Non-pigmented ciliary epithelial cell (primary cell): ENCODE data around the gene FGGY.

- RRBS, result no CpG with 5 or more reads among the region's 9 CpGs
Observed at GRCh38 chr1:58899647-58900344, 115.9 kb upstream of the JUN start.

GRCh38 chr1:59046673-59047135 is 250.2 kb upstream of the FGGY start:
- RRBS, result no CpG with 5 or more reads among the region's 2 CpGs

GRCh38 chr1:59061781-59062454 is 235.0 kb upstream of the FGGY start:
- RRBS, result no CpG with 5 or more reads among the region's 3 CpGs

DNA sequence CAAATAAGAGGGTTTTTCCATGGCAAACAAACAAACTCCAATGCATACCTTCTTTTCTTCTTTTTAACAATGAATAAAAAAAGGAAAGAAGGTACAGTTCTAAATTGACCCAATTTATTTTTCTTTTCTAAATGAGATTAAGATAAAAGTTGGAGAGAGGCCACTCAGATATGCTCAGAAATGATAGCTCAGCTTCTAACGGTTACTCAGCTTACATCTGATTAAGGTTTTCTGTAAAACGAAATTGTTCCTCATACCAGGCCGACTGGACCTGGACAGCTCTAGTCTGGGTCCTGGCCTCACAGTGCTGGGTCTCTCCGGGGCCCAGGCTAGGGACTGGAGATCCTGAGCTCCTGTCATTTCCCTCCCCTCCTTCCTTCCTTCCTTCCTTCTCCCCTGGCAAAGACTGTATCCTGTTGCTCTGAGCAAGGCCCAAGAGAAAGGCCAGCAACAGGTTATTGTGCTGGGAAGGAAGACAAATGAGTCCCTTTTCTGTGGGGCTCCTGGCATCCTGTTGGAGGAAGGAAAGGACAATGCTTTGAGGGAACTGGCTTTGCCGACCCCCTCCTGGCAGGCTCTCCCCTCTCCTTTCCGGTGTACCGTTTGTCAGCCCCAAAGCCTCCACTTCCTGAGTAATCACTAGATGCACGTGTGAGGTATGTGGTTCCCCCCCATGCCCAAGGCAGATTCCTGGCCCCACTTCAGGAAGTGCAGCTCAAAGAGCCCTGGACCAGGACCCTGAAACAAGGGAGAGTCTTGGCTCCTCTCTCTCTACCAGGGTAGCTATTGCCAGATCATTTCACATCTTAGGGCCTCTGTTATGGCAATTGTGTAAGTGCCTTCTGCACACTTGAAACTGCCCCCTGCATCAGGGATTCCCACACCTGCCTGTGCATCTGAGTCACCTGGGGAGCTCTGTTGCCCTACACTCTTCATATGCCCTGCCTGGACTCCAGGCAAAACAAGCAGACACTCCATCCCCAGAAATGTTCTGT is 212.8 kb upstream of the FGGY start:
- RRBS, result no CpG with 5 or more reads among the region's 8 CpGs

- RRBS, result no CpG with 5 or more reads among the region's 2 CpGs
Observed at GRCh38 chr1:59292573-59293114, 4.2 kb upstream of the FGGY start.

DNA sequence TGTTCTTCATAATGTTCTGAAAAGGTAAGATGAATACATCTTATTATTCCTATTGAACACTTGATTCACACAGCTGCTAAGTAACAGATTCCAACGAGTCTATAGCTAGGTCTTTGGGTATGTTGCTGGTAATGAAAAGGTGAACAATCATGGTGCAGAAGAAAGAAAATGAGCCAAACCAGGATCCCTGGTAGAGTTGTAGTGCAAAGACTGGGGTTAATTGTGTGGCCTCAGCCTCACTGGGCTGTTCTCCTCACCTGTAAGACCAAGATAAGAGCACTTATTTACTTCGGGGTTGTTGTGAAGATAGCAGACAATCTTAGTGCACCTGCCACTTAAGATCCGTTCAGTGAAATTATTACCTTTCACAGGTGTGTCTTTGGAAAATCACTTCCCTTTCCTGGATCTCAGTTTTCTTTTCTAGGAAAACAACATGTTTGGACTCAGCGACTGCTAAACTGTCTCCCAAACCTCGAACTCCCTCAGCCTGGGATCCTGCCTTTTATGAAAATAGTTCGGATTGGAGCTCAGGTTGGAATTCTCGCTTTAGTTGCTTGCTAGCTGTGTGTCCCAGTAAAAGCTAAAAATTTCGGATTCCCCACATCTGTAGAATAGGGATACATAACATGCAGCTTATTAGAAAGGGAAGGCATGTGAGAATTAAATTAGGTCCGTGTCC is 1.2 kb upstream of the FGGY start:
- RRBS, result no CpG with 5 or more reads among the region's 9 CpGs

DNA sequence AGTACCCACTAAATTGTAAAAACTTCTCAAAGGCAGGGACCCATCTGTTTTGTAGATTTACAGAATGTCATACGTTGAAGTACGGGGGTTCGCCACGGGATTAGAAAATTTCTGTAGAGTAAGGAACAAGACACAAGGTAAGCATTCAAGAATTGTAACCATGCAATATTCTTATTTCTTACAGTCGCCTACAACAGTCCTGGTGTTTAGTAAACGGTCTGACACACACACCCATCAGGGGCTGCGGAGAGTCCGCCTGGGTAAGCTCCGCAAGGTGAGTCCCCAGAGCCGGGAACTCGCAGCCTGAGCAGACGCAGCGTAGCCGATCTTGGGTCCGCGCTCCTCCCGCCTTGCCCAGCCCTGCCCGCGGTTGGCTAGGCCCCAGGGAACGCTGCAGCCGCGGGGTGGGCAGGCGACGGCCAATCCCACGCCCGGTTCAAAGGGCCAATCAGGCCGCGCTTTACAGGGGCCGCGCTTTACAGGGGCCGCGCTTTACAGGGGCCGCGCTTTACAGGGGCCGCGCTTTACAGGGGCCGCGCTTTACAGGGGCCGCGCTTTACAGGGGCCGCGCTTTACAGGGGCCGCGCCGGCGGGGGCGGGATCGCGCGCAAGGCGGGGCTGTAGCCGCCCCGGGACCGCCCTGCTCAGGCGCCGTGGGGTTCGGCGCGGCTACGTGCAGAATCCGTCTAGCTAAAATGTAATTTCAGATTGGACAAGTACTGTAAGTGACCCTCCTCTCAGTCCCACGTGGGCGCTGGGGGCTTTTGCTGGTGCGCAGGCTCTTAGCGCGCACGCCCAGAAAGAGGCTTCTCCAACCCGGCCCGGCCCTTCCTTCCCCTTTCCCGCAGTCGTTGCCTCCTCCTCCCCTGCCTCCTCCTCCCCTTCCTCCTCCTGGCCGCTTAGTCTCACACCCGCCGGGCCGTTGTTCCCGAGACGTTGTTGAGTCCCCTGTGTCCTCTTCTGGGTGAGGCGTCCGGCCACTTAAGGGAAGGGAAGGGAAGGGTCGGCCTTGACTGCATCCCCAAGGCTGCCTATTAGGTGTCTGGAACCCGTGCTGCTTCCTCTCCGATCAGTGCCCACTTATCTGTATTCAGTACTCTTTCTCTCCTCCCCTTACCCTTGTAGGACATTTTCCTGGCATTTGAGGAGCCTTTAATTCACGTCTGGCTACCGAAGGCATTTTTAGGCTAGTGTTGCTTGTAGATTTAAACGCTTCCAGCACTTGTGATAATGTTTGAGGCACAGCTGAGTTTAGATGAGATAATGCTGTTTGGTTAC is at the start of gene FGGY:
Gene FGGY (plus strand): TSS at position 908 of the 1,278 bp plus-strand sequence.
- RRBS, result 2% methylated on average over 17 of the region's 85 CpGs

GRCh38 chr1:59370029-59370454 is 73.1 kb downstream of the FGGY start:
- RRBS, result no CpG with 5 or more reads among the region's 10 CpGs

DNA sequence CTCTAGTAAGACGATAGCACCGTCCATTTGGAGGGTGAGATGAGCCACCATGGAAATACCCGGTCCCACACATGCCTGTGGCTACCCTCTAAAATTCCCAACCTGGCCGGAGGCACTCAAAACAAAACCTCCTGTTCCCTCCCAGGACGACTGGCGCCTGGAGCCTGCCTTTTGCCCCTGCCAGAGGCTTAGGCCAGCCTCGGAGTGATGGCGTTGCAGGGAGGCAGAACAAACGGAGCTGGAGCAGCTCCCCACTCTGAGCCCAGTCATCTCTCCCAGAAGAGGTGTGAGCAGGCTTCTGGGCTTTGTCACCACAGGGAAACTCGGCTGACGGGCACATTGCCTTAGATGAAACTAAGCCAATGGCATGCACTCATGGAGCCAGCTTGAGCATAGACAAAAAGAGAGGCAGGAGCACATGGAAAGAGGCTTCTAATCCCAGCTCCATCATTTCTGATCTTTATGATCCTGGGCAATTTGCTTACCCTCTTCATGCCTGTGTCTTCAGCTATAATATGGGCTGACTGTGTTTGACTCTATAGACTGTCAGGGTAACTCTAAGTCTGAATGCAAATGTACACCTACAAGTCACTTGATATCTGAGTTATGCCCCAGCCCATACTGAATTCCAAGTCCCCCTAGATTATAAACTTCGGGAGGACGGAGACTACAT is 213.6 kb upstream of the HOOK1 start:
- RRBS, result no CpG with 5 or more reads among the region's 13 CpGs

DNA sequence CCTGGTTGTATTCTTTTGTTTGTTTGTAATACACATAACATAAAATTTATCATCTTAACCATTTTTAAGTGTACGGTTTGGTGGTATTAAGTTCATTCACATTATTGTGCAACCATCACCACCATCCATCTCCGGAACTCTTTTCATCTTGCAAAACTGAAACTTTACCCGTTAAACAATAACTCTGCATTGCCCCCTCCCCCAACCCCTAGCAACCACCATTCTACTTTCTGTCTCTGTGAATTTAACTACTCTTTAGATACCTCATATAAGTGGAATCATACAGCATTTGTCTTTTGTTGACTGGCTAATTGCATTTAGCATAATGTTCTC is 117.6 kb upstream of the HOOK1 start:
- RRBS, result no CpG with 5 or more reads among the region's 3 CpGs

DNA sequence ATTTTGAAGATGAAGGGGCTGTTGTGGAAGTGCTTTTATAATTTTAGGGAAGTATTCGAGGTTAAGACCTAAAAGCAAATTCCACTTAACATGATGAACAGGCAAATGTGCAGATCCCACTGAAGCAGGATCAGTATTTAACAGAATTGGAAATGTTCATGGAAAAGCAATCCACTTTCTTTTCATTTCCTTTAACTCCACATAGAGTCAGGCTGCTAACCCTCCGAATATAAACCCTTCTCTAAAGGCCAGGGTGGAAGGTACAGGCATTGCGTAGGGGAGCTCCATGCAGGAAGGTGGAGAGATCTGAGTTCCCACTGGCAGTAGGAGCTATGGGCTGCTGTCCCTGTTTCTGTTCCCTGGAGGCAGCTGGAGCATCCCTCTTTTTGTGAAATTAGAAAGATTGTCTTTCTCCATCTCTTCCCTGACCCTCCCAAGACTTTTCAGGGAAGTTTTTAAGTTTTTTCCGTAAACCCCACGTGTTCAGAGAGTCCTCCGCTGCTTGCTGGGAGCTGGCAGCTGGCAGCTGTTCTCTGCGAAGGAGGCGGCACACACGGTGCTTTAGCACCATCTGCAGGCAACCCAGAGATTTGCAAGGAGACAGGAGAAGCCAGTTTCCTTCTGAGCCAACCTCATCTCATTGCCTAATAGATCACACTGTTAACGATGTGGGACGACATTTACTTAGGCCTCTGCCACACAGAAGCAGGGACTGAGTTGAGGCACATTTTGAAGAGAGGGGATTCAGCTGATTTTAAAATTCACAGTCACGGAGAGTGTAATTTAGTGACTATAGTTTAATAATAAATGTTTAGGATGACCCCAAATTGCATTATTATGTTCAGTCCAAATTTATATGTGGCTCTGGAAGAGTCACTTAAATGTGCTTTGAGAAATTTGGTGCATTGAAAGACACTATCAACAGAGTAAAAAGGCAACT is 55.4 kb upstream of the HOOK1 start:
- RRBS, result no CpG with 5 or more reads among the region's 12 CpGs

DNA sequence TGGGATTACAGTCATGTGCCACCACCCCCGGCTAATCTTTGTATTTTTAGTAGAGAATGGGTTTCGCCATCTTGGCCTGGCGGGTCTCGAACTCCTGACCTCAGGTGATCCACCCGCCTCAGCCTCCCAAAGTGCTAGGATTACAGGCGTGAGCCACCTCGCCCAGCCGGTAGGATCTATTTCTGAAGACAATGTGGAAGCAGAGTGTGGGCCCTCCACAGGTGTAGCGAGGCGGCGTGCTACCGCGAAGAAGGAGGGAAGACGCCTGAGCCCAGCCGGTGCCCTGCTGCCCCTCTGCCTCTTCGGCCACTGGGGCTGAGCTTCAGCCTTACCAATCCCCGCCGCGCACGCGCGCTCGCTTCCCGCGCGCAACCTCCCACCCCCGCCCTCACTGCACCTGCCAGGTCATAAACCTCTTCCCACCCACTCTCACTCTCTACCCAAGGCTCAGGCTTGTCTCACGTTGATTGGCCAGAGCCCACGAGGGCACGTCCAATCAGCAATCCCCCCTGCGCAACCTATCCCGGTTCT is 495 bp upstream of the HOOK1 start:
- RRBS, result 10% methylated on average over 2 of the region's 32 CpGs

GRCh38 chr1:60149335-60149566 is 75.7 kb upstream of the C1orf87 start:
- RRBS, result no CpG with 5 or more reads among the region's 2 CpGs

DNA sequence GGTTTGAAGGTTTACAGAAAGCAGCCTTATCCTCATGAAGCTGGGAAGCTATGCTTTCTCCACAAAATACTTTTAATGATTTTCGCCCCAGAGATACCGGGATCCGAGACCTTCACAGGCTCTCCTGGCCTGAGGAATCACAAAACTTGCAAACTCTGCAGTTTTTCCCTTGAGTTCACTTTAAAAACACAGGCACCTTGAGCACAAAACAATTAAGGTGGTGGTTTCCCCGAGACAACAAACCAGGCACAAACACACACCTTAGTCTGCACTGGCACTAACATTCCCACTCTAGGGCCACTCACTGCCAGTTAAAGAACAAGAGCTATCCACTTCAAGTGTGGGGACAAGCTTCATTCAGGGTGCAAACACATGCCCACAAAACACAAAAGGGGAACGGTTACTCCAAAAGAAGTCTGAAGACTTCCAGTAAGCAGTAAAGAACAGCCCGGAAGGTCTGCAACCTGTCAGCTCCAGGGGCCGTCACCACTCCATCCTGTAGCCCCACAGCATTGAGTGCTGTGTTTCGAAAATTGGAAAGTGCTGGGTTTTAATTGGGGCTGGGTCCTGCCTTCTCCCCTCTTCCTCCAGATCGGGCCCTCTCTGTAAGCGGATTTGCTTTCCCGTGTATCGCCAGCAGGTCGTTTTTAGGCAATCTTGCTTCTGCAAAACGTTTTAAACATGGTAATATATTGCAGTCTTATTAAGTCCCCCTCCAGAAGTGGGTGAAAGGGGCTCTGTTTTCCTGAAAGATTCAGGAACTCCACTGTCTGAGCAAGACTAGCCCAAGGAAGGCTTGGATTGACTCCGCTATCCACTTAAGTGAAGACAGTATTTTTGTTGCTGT is 29.5 kb upstream of the NFIA start:
- RRBS, result no CpG with 5 or more reads among the region's 15 CpGs

DNA sequence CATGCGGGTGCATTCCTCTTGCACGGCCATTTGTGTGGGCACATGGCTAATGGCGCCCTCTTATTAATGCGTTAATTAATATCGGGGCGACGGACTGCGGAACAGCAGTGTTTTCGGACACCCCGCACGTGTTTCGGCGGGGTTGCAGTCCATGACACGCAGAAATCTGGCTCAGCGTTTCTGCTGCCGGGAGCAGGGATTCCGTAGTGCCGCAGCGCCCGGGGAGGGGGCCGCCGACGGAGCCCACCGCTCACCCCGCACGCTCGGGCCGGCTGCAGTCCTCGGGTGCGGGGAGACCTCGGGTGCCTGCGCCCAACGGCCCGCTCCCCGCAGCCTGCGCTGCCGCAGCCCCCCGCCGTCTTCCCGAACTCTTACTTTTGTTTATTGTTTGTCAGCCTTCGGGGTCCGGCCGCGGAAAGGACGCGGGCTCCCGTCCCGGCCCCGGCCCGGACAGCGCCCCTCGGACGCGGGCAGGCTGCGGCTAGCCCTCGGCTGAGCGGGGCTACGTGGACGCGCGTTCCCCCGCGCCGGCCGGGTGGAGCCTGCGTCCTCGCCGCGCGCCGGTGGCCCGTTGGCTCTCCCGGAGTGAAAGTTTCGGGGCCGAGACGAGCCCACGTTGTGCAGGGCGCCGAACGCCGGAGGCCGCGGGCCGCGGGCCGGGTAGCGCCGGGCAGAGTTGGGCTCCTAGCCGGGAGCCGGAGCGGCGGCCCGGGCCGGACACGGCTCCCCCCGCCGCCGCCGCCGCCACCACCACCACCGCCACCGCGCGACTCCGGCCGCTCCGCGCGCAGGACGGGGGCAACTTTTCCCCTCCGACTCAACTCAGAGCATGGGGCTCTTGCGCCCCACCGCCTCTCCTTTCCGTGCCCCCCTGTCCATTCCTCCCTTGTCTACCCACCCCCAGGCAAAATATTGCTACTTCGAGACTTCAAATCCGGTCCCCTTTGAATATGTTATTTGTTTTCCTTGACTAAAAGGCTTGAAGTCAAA is 963 bp downstream of the NFIA start:
- RRBS, result 1% methylated on average over 39 of the region's 116 CpGs

- RRBS, result no CpG with 5 or more reads among the region's 11 CpGs
Observed at GRCh38 chr1:61090430-61090869, 8.1 kb downstream of the NFIA start.

DNA sequence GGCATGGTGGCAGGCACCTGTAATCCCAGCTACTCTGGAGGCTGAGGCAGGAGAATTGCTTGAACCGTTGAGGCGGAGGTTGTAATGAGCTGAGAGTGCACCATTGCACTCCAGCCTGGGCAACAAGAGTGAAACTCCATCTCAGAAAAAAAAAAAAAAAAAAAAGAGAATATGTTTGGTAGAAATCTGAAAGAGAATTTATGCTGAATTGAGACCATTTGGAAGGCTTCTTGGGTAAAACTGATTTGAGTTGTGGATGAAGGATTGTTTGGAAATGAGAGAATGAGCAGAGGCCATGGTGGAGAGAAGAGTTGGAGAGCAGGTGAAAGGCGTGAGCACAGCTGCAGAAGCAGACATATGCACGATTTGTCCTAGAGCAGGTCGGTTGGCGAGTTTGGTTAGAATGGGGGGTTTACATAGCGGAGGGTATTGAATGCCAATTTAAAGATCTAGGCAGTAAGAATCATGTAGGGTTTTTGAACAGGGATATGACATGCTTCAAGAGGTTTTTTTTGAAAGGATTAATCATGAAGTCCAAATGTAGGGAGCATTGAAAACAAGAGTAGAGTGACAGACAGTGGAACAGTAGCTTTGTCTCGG is 31.2 kb downstream of the NFIA start:
- RRBS, result no CpG with 5 or more reads among the region's 8 CpGs

DNA sequence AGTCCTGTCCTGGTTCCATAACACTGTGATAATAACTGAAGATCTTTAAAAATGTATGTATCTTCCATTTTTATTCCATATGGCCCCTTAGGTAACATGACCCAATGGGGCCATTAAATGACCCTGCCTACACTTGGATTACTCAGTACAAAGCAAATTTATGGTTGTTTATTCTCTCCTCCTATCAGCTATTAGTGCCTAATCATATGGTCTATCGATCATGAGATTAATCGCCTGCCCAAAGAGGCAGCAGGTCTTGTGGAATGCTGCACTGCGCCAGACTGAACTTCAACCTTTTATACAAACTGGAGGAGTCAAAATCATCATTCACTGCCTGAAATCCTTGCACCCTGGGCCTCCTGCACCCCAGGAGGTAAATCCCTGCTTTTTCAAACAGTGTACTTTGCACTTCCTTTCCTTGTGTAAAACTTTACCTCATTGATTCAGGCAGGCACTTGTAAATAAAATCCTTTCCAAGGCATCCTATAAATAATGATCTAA is 69.7 kb downstream of the NFIA start:
- RRBS, result no CpG with 5 or more reads among the region's 3 CpGs

- RRBS, result no CpG with 5 or more reads among the region's 2 CpGs
Observed at GRCh38 chr1:61253239-61253761, 170.9 kb downstream of the NFIA start.

GRCh38 chr1:61436560-61437104 is 288.3 kb downstream of the TM2D1 start:
- RRBS, result no CpG with 5 or more reads among the region's 5 CpGs